Sciatic nerve (tissue), 1 donor: ENCODE measurements around a stretch of chr20.

GRCh38 chr20:35767889-35768625 lies 3.8 kb upstream of the PHF20 start:
- PRO-cap: bidirectional peak, plus-strand start at chr20:35768172, minus-strand start at chr20:35768217

DNA sequence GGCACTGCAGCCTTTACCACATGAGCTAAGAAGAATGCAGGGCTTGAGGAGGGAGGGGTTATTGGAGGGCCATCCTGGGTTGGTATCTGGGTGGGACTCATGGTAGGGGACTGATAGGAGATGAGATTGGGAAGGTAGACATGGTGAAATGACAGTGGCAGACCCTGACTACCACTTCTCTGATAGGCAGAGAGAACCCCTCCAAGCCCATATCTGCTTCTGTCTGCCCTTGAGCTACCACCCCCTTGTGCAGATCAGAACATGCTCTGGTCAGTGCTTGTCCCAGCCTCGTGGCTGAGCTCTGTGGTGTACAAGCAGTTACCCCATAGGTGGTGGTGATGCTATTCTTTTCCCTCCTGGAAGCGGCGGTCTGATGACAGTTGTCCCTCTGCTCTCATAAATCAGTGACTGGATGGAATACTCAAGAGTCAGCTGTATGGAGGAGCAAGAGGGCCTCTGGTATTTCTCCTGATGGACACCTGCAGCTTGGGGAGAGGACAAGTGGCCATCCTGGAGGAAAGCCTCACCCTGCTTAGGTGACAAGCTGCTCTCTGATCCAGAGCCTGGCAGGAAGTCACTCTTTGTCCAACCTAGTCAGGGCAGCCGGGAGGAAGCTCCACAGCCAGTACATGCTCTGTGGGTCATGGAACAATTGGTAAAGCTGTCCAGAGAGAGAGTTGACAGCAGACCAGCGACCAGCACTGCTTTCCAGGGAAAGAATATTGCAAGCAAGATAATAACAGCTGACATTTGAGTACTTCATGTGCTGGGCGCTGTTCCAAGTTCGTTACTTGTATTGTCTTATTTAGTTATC lies 47.3 kb downstream of the SCAND1 start:
- PRO-cap: no peak

DNA sequence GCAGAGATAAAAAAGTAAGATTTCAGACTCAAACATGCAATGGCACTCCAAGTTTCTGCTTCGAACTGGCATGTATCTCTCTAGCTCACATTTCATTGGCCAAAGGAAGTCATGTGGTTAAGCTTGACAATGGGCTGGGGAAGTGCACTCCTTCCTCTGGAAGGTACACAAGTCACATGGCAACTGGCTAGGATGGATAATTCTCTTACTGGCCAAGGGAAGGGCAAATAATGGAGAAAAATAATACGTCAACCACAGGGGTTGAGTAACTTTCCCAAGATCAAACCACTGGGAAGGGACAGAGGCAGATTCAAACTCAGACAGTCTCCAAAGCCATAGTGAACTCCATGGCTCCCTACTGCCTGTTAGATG lies 69.3 kb upstream of the EPB41L1 start:
- PRO-cap: no peak

DNA sequence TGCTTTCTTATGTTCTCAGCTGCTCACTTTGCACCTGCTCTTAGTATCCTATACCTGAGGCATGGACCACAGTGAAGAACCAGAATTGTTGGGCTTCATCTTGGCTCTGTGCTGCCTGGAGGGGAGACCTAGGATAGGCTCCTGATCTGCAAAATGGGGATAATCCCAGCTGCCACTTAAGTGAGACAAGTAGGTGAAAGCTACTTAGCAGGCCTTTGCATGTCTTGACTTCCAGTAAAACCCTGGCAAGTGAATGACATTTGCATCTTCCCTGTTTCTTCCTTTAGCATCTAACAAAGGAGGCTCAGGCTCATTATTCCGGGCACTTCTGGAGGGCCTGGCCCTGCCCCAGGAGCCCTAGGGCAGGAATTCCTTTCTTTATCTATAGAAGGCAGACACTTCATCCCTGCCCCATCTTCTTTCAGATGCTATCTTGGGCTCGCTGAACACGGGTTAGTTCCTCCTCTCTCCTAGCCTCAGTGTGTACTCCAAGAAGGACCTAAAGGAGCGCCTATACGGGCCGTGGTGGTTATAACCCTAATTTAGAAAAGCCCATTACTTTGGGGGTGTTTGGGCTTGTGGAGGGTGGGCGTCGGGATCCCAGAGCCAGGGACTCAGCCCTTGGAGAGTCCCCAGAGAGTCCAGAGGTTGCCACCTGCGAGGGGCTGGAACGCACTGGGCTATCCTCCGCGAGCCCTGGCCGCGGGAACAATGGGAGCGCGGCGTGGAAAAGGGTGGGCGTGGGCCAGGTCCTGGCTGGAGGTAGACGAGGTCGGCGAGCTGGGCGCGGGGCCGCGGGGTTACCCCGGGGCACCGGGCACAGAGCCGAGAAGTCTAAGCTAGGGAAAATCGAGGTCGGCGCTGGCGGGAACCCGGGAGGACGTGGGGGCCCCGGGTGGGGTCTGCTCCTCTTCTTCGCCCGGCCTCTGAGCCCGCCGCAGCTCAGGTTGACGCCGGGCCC lies 62.8 kb upstream of the EPB41L1 start:
- PRO-cap: no peak

DNA sequence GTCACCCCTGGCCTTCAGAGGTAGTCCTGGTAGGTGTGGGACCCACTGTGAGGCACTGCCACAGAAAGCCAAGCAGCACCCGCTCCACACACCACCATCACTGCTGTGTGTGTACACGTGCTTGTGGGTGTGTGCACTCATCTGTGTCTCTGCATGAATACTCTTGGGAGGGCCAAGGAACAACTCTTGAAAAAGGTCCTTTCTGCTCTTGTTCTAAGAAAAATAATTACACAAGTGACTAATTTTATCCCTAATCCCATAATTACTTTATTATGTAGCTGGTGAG lies 21.8 kb upstream of the EPB41L1 start:
- PRO-cap: no peak

GRCh38 chr20:36216475-36217306 lies 19.6 kb upstream of the AAR2 start:
- PRO-cap: no peak

DNA sequence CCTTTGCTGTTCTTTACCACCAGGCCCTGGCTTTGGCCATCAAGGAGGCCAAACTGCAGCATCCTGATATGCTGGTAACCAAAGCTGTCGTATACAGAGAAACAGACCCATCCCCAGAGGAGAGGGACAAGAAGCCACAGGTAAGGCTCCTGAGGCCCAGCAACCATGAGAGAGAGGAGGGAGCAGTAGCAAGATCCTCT lies 14.1 kb upstream of the AAR2 start:
- PRO-cap: no peak

DNA sequence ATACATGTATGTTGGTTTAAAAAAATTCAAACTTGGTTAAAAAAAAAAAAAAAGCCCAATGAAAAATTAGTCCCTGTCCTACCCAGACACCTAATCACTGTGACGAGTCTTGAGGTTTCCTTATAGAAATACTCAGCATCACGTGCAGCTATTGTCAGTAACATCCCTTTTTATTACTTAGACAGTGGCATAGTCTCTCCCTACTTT lies 70.9 kb upstream of the MYL9 start:
- PRO-cap: no peak

DNA sequence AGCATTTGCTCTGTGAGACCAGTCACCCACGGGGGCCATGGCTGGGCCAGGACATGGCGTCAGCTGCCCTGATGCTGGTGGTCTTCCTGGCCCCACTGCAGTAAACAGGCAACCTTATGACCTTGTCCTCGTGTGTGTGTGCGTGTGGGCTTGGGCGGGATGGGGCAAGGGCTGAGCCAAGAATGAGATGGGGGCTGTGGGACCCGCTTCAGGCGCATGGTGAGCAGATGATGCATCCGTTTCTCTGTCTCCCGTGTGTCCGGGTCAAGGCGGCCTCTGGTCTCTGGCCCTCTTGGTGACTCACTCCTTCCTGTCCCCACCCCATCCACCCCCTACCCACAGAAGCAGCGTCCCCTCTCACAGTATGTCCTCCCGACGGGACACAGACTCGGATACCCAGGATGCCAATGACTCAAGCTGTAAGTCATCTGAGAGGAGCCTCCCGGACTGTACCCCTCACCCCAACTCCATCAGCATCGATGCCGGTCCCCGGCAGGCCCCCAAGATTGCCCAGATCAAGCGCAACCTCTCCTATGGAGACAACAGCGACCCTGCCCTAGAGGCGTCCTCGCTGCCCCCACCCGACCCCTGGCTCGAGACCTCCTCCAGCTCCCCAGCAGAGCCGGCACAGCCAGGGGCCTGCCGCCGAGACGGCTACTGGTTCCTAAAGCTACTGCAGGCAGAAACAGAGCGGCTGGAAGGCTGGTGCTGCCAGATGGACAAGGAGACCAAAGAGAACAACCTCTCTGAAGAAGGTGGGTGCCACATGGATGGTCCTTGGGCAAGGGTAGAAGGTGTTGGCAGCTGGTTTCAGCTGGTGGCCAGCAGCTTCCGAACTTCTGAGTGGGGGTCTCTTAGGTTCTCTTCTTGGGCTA lies 41.2 kb upstream of the MYL9 start:
- PRO-cap: no peak

DNA sequence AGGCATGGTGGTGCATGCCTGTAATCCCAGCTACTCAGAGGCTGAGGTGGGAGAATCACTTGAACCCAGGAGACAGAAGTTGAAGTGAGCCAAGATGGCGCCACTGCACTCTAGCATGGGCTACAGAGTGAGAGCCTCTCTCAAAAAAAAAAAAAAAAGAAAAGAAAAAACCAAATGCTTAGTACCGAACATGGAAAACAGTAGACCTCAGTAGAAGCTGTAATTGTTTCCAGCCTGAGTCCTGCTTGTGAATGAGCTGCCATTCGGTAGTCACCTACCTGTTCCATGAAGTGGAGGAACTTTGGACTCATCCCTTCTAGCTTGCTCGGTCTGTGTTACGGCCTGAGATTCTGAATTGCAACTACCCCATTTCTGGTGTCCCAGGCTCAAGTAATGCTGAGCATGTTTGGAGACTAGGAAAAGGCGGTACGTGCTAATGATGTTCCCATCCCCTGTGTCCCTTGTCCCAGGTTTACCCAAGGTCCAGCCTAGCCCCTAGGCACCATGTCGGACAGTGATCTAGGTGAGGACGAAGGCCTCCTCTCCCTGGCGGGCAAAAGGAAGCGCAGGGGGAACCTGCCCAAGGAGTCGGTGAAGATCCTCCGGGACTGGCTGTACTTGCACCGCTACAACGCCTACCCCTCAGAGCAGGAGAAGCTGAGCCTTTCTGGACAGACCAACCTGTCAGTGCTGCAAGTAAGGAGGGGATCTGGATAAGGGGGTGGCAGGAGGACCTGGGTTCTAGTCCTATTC lies 5.0 kb downstream of the TGIF2 start:
- PRO-cap: no peak

DNA sequence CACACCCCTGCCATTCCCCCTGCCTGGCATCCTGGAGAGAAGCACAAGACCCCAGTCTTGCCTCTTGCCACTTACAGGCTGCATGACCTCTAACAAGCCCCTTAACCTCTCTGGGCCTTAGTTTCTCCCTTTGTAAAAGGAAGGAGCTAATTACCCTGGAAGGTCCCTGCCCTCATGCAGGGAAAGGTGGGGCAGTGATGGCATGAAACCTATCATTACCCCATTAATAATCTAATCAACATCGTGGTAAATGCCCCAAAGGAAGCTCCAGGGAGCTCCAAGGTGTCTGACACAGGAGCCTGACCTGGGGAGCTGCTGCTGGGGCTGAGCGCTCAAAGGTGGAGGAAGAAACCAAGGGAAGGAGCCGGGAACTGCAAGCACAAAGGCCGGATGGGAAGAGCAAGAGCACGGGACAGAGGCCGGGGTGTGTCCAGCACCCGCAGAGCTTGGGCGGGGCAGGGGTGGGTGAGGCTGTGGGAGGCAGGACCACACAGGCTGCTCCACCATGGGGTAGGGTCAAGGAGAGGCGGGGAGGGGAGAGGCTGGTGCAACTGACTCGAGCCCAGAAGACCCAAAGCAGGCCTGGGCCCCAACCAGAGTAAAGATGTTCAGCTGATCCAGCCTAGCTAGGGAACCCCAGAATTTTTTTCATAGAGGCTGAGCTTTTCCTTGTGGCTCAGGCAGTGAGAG lies 9.1 kb downstream of the SOGA1 start:
- PRO-cap: no peak

- PRO-cap: no peak
Observed at GRCh38 chr20:36861395-36861906, 1.9 kb downstream of the SOGA1 start.

GRCh38 chr20:36864763-36865194 lies 1.4 kb upstream of the SOGA1 start:
- PRO-cap: no peak

DNA sequence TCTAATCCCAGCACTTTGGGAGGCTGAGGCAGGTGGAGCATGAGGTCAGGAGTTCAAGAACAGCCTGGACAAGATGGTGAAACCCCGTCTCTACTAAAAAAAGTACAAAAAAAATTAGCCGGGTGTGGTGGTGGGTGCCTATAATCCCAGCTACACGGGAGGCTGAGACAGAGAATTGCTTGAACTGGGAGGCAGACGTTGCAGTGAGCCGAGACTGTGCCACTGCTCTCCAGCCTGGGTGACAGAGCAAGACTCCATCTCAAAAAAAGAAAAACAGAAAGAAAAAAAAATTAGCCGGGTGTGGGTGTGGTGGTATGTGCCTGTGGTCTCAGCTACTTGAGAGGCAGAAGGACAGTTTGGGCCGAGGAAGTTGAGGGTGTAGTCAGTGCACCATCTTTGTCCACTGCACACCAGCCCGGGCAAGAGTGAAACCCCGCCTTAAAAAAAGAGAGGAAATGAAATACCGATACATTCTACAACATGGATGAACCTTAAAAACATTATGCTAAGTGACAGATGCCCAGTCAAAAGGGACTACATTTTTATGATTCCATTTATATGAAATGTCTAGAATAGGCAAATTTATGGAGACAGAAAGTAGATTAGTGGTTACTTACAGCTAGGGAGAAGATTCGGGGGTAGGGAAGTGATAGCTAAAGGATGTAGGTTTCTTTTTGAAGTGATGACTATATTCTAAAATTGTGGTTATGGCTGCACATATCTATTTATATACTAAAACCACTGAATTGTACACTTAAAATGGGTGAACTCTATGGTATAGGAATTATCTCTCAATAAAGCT lies 52.4 kb downstream of the RBL1 start:
- PRO-cap: no peak

DNA sequence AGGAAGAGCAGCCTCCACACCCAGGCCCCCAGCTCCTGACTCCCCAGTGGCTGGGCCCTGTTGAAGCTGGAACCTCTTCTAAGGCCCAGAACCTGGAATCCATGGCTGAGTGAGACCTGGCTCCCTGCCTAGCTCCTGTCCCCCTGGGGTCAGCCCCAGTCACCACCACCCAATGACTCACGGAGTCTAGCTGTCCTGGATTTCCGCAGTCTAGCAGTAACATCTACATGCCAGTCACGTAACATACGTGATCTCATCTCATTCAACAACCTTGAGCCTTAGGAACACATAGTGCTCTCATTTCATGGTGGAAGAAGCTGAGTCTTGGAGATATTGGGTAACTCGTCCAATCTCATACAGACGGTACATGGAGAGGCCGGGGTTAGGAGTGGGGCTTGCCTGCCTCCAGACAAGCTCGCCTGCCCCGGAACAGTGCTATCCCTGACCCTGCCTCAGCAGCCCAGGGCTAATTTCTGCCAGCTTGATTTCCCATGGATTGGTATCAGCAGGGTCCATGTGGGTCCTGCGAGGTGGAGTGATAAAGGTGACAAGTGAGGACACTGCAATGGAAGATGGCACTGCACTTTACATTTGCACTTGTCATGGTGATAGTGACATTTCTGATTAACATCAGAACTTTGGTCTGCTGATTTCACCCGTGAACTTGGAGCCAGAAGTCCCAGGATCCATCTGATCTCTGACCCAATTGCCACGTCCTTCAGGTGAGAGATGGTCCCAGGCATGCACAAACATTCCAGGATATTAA lies 9.5 kb upstream of the GHRH start:
- PRO-cap: no peak

DNA sequence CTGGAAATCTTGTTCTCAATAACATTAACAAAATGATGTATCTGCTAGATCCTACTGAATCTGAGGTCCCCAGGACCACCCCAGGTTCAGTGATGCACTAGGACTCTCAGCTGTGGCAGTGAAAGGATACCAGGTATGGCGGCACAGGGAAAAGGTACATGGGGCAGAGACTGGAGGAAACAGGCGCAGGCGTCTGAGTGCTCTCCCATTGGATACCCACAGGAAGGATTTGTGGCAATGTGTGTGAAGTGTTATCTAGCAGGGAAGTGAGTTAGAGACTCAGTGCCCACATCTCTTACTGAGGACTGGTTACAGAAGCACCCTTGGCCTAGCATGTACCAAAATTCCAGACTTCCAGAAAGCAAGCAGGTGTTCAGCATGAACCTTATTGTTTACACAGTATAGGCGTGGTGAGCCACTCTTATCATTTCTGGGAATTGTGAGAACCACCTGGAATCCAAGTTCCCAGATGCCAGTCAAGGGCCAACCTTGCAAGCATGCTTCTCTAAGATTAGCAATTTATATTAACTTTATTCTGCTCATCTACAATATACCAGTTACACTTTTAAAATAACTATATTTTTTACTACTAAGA lies 14.2 kb downstream of the MANBAL start:
- PRO-cap: no peak

DNA sequence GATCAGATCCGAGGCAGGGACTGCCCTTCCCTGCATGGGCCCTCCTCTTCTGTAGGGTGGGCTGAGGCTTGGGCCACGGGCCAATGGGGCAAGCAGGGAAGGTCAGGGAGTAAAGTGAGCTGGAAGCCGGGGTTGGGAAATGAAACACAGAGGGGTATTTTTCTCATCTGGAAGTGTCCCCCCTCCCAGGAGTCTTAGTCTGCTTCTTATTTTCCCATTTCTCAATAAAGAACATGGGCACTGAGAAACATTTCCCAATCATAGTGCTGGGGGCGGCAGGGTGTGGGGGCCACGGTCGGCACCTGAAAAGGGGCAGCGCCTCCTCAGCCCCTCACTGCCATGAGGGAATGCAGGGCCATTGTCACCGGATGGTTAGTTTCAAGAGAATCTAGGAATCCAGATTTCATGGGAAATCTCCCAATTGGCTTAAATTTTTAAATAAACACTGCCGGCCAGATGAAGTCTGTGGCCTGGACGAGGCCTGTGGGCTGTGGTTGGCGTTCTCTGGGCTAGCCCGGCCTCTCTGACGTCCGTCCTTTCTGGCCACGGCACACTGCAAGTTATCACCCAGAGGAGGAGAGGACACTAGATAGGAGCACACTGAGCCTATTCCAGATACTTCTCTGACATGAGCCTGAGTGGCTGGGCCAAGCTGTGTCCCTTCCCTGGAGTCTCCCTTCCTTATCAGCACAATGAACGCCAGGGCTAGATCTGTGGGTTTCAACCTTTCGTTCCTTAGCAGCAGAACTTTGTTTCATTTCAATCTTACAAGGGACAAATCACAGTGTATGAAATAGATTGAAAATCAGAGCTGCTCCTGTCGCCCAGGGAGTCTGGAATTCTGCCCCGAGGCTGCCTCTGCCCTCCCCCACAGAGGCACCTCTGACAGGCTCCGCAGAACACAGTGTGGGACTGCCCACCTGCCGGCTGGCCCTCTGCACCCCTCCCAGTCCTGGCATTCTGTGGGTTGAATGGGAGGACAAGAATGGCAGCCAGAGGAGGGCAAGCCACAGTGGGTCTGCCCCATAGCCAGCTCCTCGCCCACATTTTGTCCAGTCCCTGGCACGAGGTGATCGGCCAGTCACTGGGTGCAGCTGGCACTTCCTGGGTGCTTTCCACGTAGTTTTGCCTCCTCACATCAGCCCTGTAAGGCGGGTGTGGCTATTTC lies 25.7 kb downstream of the MANBAL start:
- PRO-cap: bidirectional peak, plus-strand start at position 570 of the sequence, minus-strand start at position 370 of the sequence

DNA sequence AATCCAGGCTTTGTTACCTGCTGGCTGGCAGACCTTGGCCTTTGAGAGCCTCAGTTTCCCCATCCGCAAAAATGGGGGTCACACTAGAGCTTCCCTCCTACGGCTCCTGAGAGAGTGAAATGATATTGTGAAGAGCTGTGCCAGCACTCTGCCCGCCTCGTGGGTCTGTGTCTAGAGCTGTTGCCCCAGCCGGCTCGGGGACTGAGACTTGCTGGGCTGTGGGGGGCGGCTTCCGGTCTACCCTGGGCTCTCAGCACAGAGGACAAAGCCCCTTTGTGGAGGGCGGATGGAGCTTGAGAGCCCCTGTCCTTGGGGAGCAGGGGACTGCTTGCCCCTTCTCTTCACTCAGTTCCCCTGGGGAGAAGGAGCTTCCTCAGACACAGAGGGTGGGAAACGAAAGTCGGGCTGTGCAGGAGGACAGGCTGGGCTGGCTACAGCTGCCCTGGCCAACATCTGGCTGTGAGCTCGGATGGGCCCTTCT lies 11.0 kb downstream of the SRC start:
- PRO-cap: no peak

DNA sequence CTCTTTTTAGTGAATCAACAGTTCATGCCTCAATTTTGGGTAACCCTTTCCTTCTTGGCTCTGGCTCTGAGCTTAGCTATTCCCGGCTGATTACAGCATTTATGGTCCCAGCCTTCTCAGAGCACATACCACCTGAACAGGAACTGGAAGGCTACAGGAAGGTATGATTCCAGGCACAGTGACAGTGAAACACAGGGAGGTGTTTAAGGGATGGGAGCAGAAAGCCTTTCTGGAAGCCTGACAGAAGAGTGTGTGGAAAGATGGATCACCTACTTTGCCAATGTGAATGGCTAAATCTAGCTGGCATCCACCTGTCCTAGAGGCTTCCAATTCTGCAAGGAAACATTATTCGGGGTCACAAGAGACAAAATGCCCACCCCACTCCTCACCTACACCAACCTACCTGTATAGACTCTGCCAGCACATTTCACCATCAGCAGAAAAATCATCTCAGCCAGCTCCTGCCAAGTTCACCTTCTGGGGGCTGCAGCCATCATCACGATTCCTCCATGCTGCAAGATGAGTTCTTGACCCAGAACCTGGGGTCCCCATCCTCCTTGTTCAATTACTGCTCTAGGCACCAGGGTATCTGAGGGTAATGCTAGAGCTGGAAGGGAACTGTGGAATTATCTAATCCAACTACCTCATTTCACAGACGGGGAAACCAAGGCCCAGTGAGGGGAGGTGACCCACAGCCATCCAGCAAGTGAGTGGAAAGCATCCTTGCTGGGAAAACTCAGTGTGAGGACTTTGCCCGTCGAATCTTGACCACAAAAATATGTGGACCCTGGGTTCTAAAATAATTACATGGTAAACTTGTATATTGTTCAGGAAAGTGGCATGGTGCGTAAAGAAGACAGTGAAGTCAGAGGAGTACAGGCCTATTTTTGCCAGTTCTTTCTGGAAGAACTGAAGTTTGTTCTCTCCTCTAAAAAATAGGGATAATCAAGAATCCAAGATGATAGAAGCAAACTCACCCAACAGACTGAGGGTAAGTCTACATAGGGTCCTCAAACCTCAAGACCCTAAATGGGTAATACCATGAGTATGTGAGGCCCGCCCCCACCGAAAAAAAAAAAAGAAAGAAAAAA lies 12.0 kb upstream of the NNAT start:
- PRO-cap: no peak

DNA sequence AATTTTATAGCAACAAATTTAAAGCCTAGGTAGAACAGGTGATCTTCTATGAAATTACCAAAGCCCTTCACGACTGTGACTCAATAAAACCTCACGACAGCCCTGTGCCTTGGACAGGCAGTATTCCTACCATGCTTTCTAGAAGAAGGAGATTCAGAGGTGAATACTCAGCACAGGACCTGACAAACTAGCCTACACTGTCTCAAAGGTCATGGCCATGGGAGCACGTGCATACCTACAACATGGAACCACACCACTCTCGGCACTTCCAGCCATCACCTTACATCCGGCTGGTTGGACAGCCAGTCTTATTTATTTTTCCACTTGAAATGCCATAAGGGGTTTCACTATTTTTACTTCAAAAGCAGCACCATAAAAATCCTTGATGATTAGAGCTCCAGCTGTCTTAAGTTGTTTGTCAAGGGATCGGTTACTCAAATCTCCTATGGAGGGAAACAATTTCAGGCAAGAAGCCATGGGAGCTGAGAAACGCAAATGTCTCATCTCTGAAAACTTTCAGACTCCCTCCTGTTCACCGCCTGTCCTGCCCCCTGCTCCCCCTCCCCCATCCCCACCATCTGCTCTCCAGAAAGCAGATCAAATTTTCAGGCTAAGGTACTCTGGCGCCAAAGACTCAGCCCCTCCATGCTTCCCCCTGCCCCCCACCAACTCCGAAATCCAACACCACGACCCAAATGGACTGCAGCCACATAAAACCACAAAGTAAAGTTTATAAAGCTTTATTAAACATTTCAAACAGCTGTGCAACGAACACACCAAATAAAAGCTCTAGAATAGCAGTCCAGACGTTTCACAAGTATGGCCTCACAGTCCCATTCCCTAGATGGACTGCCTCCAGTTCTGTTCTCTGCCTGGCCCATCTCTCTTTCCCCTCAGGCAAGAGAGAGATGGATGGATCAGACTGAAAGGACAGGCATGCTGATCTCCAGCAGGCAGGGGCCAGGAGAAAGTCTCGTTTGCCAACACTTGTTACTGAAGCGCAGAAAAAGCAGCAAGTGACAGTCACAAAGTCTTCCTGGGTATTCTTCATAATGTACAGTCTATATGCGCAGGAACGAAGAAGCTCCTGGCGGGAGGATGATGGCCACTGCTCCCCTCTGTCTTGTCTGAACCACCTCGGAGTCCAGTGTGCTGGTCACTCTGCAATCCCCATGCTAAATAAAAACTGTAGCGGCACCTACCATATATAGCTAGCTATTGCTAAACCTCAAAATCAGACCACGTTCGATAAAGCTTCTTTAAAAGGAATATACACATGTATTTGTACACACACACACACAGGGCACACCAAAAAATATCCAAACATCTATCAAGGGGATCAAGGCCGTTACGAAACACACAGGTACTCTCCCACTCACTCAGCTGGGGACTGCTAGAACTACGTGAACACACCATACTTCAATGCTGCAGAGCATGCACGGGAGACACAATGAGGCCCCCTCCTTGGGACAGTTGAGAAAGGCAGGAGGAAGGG lies 3.8 kb upstream of the NNAT start:
- PRO-cap: no peak